Metastatic Breast Carcinoma in the Brain (tissue), 10 donors: ENCODE measurements around a stretch of chr15.

- PRO-cap, 10 experiments: peak in 5 of 10 experiments; most common plus-strand start chr15:101267471 (in 2); most common minus-strand start chr15:101267324 (in 2)
Observed at GRCh38 chr15:101267212-101267745, 10.0 kb downstream of the SELENOS start.

DNA sequence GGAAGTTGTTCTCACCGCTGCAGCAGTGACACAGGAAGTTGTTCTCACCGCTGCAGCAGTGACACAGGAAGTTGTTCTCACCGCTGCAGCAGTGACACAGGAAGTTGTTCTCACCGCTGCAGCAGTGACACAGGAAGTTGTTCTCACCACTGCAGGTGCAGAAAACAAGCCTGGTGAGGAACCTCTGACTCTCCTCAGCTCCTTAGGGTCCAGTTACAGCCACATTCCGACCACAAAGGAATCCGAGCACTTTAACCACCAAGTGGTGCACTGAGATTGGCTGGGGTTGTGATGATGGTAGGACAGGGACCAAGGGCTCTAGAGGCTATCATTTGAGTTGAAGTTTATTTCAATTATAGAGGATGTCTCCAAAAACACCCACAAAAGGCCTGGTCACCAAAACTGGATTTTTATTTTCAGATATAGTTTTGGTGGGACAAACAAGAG, 39.3 kb upstream of the SNRPA1 start:
- PRO-cap, 10 experiments: peak in 1 of 10 experiments; most common minus-strand start position 295 of the sequence (in 1)

GRCh38 chr15:101438209-101439107, 51.0 kb downstream of the PCSK6 start:
- PRO-cap, 10 experiments: peak in 1 of 10 experiments; most common plus-strand start chr15:101438810 (in 1); most common minus-strand start chr15:101438627 (in 1)

DNA sequence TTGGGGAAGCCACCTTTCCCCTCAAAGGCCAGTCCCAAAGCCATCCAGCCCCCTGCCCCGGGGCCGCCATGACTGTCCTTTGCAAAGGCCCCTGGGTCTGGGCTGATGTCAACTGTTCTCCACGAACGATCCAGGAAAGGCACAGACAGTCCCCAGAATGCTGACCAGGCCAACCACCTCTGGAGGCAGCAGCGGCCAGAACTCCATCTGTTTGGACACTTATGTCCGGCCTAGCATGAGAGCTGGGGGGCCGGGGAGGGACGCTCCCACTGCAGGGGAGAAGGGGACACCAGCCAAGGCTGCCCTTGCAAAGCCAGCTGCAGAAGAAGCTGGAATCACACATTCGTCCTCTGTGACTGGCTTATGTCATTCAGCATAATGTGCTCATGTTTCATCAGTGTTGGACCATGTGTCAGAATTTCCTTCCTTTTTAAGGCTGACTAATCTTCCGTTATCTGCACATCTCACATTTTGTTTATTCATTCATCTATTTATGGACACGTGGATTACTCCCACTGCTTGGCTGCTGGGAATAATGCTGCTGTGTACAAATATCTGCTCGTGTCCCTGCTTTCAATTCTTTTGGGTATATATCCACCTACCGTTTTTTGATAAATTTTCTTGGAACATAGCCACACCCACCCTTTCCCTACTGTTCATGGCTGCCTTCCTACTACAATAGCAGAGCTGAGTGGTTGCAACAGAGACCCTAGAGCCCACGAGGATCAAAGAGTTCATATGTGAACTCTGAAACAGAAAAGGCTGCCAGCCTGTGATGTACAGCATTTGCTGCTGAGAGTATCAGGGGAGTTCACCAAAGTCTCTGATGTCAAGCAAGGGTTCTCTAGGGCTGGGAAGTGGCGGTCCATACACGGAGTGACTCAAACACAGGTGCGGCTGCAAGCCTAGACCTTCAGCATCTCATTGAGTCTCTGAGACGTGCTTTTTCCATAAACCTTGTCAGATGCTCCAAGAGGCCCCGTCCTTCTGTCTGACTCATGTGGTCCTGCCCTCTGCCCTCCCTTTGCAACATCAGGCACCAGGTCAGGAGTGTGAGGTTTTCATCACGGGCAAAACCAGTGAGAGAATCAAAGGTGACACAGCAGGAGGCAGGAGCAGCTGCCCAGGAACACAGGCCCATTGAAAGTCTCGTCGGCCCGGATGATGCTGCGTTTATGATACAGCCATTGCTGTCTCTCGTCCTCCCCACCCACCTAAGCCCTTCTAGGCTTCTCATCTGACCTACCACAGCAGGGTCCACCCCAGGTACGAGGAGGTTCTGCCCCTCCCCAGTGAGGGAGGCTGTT, 43.1 kb downstream of the PCSK6 start:
- PRO-cap, 10 experiments: peak in 2 of 10 experiments; most common plus-strand start position 1,091 of the sequence (in 2); most common minus-strand start position 326 of the sequence (in 1)

DNA sequence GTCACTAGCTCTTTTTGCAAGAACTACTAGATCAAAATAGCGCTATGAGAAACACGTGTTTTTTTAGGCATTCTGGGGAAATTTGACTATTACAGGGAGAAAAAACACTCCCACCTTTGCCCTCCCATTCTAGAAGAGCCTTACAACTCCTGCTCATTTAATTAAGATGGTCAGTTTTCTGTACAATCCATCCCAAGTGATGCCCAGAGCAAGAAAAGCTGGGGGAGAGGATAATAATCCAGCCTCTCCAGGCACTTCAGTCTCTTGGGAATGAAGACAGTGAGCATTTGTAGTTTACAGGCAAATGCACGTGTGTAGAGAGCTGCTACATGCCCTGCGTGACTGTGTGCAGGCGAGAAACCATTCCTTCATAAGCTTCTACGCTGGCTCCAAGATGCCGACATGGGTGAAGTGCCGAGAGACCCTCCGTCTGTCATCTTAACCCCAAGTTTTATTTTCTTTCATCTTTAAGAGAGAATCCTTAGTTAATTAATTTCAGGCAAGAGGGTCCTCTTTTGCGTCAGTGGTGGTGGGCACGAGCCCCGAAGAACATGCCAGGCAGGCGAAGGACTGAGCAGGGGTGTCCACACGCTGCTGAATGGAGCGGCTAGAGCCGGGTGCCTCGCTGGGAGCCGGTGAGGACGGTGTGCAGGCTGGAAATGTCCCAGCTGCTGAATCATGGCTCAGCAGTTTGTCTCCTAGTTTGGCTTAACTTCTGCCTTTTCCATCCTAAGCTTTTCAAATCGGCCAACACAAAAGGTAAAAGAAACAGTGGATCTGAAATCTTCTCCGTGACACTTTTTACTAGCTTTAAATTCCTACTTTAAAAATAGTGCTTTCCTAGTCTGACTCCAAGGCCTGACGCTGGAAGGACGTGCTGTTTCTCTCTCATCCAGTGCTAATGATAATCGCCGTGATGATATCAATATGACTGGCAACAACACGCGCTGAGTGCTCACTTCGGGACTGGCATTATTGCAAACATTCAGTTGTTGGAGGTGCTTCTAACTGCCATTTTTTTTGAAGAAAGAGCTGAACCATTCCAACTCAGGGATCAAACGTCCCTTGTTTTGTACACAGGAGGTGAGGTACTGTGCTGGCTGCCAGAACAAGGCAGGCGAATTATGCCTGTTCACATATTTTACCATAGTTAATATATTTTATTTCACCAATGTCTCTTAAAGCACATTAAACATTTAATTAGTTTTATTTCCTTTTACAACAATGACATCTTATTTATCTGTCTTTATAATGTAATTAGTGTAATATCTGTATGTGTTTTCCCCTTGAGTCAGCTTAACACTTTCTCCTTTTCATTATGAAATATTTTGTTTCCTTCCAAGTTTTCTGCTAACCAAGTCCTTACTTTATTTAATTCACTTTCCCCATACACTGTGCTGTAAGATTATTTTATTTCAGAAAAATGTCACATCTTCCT, 19.9 kb downstream of the PCSK6 start:
- PRO-cap, 10 experiments: no peak in any of the 10 experiments

GRCh38 chr15:101501123-101501552, 11.6 kb upstream of the PCSK6 start:
- PRO-cap, 10 experiments: peak in 1 of 10 experiments; most common minus-strand start chr15:101501297 (in 1)

DNA sequence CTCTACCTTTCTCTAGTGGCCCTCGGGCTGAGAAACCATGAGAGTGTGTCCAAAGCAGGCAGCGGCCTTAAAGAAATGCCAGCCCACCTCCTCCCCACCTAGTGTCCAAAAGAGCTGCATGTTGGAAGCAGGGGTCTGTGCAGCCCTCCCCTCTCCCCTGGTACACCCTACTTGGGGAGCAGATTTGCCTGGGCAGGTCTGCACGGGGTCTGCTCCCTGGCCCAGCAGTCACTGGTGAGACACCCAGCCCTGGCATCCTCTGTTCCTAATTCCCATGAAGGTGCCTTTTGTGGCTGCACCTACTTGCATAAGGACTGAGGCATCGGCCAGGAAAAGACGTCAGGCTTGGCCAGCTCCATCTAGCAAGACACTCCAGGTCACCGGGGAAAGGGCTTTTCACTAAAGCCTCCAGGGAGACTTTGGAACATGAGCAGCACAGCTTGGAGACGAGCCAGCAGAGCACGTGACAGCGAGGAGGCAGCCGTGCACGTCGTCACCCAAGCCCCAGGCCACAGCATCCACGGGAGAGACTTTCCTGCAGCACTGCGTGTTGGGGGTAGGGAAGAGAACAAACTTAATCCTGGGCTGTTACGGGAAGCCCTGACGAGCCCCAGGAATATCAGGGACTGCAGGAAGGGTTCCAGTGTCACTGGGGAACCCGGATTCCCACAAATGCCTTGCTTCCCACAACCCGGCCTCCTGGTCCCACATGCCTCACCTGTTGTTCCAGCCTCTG, 38.8 kb downstream of the TM2D3 start:
- PRO-cap, 10 experiments: peak in 5 of 10 experiments; most common plus-strand start position 464 of the sequence (in 2); most common minus-strand start position 369 of the sequence (in 5)

DNA sequence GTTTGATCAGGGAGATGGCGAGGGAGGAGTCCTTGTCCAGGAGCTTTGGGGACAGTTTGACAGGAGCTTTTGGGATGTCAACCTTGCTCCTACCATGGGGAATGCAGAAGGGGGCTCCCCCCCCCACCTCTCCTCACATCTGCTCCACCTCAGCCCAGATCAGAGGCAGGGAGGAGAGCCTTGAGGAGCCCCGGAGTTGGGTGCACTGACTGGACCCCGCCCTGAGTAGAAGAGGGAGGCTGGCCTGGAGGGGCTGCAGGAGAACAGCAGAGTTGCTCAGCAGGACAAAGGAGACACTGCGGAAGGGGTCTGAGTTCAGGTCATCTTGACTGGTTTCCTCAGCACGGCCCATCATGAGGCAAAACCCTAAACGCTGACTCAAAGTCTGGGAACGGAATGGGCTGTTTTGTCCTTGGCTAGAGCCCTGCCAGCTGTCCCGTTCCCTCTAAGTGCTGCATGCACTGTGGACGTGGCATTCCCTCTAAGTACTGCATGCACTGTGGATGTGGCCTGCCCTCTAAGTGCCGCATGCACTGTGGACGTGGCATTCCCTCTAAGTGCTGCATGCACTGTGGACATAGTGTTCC, 36.9 kb downstream of the TM2D3 start:
- PRO-cap, 10 experiments: no peak in any of the 10 experiments

- PRO-cap, 10 experiments: no peak in any of the 10 experiments
Observed at GRCh38 chr15:101640960-101641513, 11.1 kb downstream of the TM2D3 start.